K562 (cell line): Measurements from ENCODE around the genes C10orf120 and FAM24B.

GRCh38 chr10:122162778-122163369 is 108.2 kb upstream of the BTBD16 start:
- RAMPAGE, long total RNA: no peak
- RRBS: 9% methylated on average over 3 of the region's 26 CpGs
PRO-cap:
- standard: no peak
- CoPRO, capped RNA only, 2 experiments: no peak in any of the 2 experiments
- CoPRO, capped and uncapped RNA, 2 experiments: no peak in any of the 2 experiments
- CoPRO, uncapped RNA only, 2 experiments: no peak in any of the 2 experiments
CAGE:
- cytosol, long polyA plus RNA: no peak
- long polyA plus RNA: no peak
- nucleolus, long total RNA: no peak
- nucleus, long polyA plus RNA: no peak

- RAMPAGE, long total RNA: no peak
- RRBS: no CpG with 5 or more reads among the region's 7 CpGs
PRO-cap:
- standard: no peak
- CoPRO, capped RNA only, 2 experiments: no peak in any of the 2 experiments
- CoPRO, capped and uncapped RNA, 2 experiments: no peak in any of the 2 experiments
- CoPRO, uncapped RNA only, 2 experiments: no peak in any of the 2 experiments
CAGE:
- cytosol, long polyA plus RNA: no peak
- long polyA plus RNA: no peak
- nucleolus, long total RNA: no peak
- nucleus, long polyA plus RNA: no peak
Observed at GRCh38 chr10:122412327-122413108, 38.0 kb downstream of the PLEKHA1 start.

GRCh38 chr10:122532824-122533266 is 27.7 kb upstream of the DMBT1 start:
- RAMPAGE, long total RNA: no peak
- RRBS: no CpG with 5 or more reads among the region's 3 CpGs
PRO-cap:
- standard: no peak
- CoPRO, capped RNA only, 2 experiments: no peak in any of the 2 experiments
- CoPRO, capped and uncapped RNA, 2 experiments: no peak in any of the 2 experiments
- CoPRO, uncapped RNA only, 2 experiments: no peak in any of the 2 experiments
CAGE:
- cytosol, long polyA plus RNA: no peak
- long polyA plus RNA: no peak
- nucleolus, long total RNA: no peak
- nucleus, long polyA plus RNA: no peak

DNA sequence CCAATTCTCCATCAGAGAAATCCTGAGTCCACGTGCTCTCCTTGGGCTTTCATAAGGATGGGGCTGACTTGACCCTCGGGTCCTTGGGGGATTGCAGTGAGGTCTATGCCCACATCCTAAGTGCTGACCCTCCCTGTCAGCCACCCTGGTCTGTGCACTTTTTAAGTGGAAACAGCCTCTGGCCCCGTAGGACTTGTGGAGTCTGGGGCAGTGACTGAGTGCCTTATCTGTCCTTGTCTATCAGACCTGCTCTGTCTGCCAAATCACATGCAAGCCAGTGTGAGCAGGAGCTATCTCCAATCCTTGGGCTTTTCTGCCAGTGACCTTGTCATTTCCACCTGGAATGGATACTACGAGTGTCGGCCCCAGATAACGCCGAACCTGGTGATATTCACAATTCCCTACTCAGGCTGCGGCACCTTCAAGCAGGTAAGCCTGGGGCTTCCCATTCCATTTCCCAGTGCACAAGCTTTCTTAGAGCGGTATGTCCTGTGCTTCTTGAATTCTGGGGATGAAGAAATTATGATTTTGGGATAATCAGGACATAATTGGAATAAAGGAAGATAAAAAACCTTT is 35.7 kb upstream of the SPADH start:
- RAMPAGE, long total RNA: no peak
- RRBS: no CpG with 5 or more reads among the region's 9 CpGs
PRO-cap:
- standard: no peak
- CoPRO, capped RNA only, 2 experiments: no peak in any of the 2 experiments
- CoPRO, capped and uncapped RNA, 2 experiments: no peak in any of the 2 experiments
- CoPRO, uncapped RNA only, 2 experiments: no peak in any of the 2 experiments
CAGE:
- cytosol, long polyA plus RNA: no peak
- long polyA plus RNA: no peak
- nucleolus, long total RNA: no peak
- nucleus, long polyA plus RNA: no peak

- RAMPAGE, long total RNA: no peak
- RRBS: no CpG with 5 or more reads among the region's 7 CpGs
PRO-cap:
- standard: no peak
- CoPRO, capped RNA only, 2 experiments: no peak in any of the 2 experiments
- CoPRO, capped and uncapped RNA, 2 experiments: no peak in any of the 2 experiments
- CoPRO, uncapped RNA only, 2 experiments: no peak in any of the 2 experiments
CAGE:
- cytosol, long polyA plus RNA: no peak
- long polyA plus RNA: no peak
- nucleolus, long total RNA: no peak
- nucleus, long polyA plus RNA: no peak
Observed at GRCh38 chr10:122699617-122700171, at the start of gene C10orf120. TSS of gene C10orf120 (minus strand) at chr10:122699846.

- RAMPAGE, long total RNA: start-site peak on the minus strand at chr10:122879540-122879613, 182 and 140 reads in 2 replicates
- RRBS: 2% methylated on average over 27 of the region's 88 CpGs
PRO-cap:
- standard: bidirectional peak, plus-strand start at chr10:122879750, minus-strand start at chr10:122879558; bidirectional peak, plus-strand start at chr10:122879971, minus-strand start at chr10:122879962
- CoPRO, capped RNA only, 2 experiments: peak in 2 of 2 experiments; most common plus-strand start chr10:122880000 (in 2); most common minus-strand start chr10:122879558 (in 2)
- CoPRO, capped and uncapped RNA, 2 experiments: peak in 2 of 2 experiments; most common plus-strand start chr10:122879691 (in 1); most common minus-strand start chr10:122879558 (in 2)
- CoPRO, uncapped RNA only, 2 experiments: no peak in any of the 2 experiments
CAGE:
- cytosol, long polyA plus RNA: start-site peak on the minus strand at chr10:122879504-122879588, 218 and 164 reads in 2 replicates
- long polyA plus RNA: no peak
- nucleolus, long total RNA: no peak
- nucleus, long polyA plus RNA: no peak
Observed at GRCh38 chr10:122879471-122880406, at the start of gene FAM24B. TSS of gene FAM24B (minus strand) at chr10:122879581.

- RAMPAGE, long total RNA: no peak
- RRBS: 96% methylated on average over 17 of the region's 52 CpGs
PRO-cap:
- standard: no peak
- CoPRO, capped RNA only, 2 experiments: no peak in any of the 2 experiments
- CoPRO, capped and uncapped RNA, 2 experiments: no peak in any of the 2 experiments
- CoPRO, uncapped RNA only, 2 experiments: no peak in any of the 2 experiments
CAGE:
- cytosol, long polyA plus RNA: no peak
- long polyA plus RNA: no peak
- nucleolus, long total RNA: no peak
- nucleus, long polyA plus RNA: no peak
Observed at GRCh38 chr10:123149788-123150470, 2.0 kb downstream of the HMX2 start.

DNA sequence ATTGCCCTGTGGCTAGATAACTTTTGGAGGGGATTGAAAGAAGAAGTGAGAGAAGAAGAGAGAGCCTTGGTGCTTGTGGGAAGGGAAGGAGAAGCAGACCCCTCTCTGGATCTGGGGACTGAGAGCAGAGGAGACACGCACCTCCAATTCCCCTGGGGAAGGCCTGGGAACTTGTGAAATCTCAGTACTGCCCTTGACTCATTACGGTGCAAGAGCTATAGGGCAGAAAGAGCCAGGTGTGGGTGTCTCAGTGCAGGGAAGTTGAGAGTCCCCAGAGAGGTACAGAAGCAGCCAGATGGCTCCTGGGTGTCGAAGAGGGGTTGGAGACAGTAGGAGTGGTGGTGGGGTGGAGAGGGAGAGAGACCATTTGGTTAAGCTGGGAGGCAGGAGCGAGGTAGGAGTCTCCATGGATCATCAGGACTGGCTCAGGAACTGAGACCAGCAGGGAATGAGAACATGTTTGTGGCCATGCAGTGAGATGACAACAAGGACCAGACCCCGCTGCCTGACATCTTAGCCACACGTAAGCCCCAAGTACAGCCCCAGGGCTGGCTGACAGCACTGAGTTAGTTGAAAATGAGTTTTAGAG is 238.1 kb downstream of the BUB3 start:
- RAMPAGE, long total RNA: no peak
- RRBS: no CpG with 5 or more reads among the region's 6 CpGs
PRO-cap:
- standard: no peak
- CoPRO, capped RNA only, 2 experiments: no peak in any of the 2 experiments
- CoPRO, capped and uncapped RNA, 2 experiments: no peak in any of the 2 experiments
- CoPRO, uncapped RNA only, 2 experiments: no peak in any of the 2 experiments
CAGE:
- cytosol, long polyA plus RNA: no peak
- long polyA plus RNA: no peak
- nucleolus, long total RNA: no peak
- nucleus, long polyA plus RNA: no peak

GRCh38 chr10:123807373-123807904 is 84.2 kb downstream of the CPXM2 start:
- RAMPAGE, long total RNA: no peak
- RRBS: no CpG with 5 or more reads among the region's 3 CpGs
PRO-cap:
- standard: no peak
- CoPRO, capped RNA only, 2 experiments: no peak in any of the 2 experiments
- CoPRO, capped and uncapped RNA, 2 experiments: no peak in any of the 2 experiments
- CoPRO, uncapped RNA only, 2 experiments: no peak in any of the 2 experiments
CAGE:
- cytosol, long polyA plus RNA: no peak
- long polyA plus RNA: no peak
- nucleolus, long total RNA: no peak
- nucleus, long polyA plus RNA: no peak

DNA sequence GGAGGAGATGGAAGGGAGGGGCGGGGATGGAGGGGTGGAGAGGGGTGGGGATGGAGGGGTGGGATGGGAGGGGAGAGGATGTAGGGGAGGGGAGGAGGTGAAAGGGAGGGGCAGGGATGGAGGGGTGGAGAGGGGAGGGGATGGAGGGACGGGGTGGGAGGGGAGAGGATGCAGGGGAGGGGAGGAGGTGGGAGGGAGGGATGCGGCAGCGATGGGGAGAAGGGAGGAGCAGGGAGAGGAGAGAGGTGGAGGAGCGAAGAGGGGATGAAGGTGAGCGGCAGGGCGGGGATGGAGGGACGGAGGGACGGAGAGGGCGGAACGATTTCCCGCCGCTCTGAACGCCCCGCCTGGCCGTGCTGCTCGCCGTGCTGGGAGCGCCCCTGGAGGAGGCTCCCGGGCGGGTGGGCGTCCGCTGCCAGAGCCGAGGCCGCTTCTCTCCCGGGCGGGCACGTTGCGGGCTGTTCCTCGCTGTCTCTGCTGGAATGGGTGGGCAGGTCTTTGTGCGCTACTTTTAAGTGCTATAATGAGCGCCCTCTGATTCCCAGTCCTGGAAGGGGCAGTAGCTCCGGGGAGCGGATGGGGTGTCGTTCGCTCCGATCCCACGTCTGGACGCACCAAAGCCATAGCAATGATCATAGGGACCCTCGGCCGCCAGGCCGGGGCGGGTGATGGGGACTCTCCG is 80.9 kb upstream of the CPXM2 start:
- RAMPAGE, long total RNA: no peak
- RRBS: 37% methylated on average over 12 of the region's 44 CpGs
PRO-cap:
- standard: no peak
- CoPRO, capped RNA only, 2 experiments: no peak in any of the 2 experiments
- CoPRO, capped and uncapped RNA, 2 experiments: no peak in any of the 2 experiments
- CoPRO, uncapped RNA only, 2 experiments: no peak in any of the 2 experiments
CAGE:
- cytosol, long polyA plus RNA: no peak
- long polyA plus RNA: no peak
- nucleolus, long total RNA: no peak
- nucleus, long polyA plus RNA: no peak

DNA sequence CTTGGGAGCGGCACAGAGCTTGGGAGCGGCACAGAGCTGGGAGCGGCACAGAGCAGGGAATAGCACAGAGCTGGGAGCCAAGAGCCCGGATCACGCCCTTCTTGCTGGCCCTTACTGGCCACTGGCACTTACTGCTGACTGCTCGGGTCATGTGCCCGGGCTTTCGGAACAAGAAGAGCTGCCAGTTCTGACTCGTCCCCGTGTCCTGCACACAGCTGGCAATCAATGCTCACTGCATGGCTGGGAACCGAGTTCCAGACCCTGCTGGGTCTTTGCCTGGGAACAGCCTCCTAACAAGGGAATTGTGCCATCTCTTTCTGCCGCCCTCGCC is 49.3 kb downstream of the CHST15 start:
- RAMPAGE, long total RNA: no peak
- RRBS: 9% methylated on average over 4 of the region's 13 CpGs
PRO-cap:
- standard: no peak
- CoPRO, capped RNA only, 2 experiments: no peak in any of the 2 experiments
- CoPRO, capped and uncapped RNA, 2 experiments: no peak in any of the 2 experiments
- CoPRO, uncapped RNA only, 2 experiments: no peak in any of the 2 experiments
CAGE:
- cytosol, long polyA plus RNA: no peak
- long polyA plus RNA: no peak
- nucleolus, long total RNA: no peak
- nucleus, long polyA plus RNA: no peak

- RAMPAGE, long total RNA: no peak
- RRBS: no CpG with 5 or more reads among the region's 37 CpGs
PRO-cap:
- standard: no peak
- CoPRO, capped RNA only, 2 experiments: no peak in any of the 2 experiments
- CoPRO, capped and uncapped RNA, 2 experiments: no peak in any of the 2 experiments
- CoPRO, uncapped RNA only, 2 experiments: no peak in any of the 2 experiments
CAGE:
- cytosol, long polyA plus RNA: no peak
- long polyA plus RNA: no peak
- nucleolus, long total RNA: no peak
- nucleus, long polyA plus RNA: no peak
Observed at GRCh38 chr10:124044496-124045324, 48.7 kb downstream of the CHST15 start.

- RAMPAGE, long total RNA: no peak
- RRBS: 26% methylated on average over 51 of the region's 114 CpGs
PRO-cap:
- standard: no peak
- CoPRO, capped RNA only, 2 experiments: no peak in any of the 2 experiments
- CoPRO, capped and uncapped RNA, 2 experiments: peak in 1 of 2 experiments; most common plus-strand start chr10:124092843 (in 1)
- CoPRO, uncapped RNA only, 2 experiments: no peak in any of the 2 experiments
CAGE:
- cytosol, long polyA plus RNA: no peak
- long polyA plus RNA: no peak
- nucleolus, long total RNA: no peak
- nucleus, long polyA plus RNA: no peak
Observed at GRCh38 chr10:124092160-124093149, 943 bp downstream of the CHST15 start.

- RAMPAGE, long total RNA: no peak
- RRBS: no CpG with 5 or more reads among the region's 42 CpGs
PRO-cap:
- standard: no peak
- CoPRO, capped RNA only, 2 experiments: no peak in any of the 2 experiments
- CoPRO, capped and uncapped RNA, 2 experiments: no peak in any of the 2 experiments
- CoPRO, uncapped RNA only, 2 experiments: no peak in any of the 2 experiments
CAGE:
- cytosol, long polyA plus RNA: no peak
- long polyA plus RNA: no peak
- nucleolus, long total RNA: no peak
- nucleus, long polyA plus RNA: no peak
Observed at GRCh38 chr10:124094009-124094942, 878 bp upstream of the CHST15 start.

DNA sequence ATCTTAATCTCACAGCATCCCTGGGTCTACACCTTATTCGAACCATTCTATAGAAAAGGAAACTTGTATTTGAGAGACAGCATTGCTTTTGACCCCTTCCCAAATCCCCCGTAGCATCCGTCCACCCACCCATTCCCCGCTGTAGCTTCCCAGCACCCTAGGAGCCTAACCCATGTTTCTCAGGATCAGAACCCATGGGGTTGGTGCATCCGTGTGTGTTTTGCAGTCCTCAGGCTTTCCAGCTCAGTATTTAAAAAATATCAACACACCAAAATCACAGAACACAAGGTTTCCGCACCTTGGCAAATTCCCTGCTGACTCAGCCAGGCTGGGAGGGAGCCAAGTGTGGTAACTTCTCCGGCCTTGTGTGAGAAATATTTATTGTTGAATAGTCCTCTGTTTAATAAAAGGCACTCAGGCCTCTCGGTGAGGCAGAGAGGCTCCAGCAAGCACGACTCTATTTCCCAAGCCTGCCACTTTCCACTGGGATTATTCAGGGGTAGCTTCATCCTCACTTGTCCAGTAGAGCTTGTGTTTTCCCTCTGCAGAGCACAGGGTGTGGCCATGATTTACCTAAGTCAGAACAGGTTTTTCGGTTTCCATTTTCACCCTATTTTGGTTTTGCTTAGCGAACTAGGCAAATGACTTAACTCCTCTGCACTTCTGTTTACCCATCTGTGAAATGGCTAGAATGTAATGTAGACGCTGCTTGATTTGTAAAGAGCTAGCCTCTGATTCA is 12.8 kb upstream of the CHST15 start:
- RAMPAGE, long total RNA: no peak
- RRBS: no CpG with 5 or more reads among the region's 12 CpGs
PRO-cap:
- standard: no peak
- CoPRO, capped RNA only, 2 experiments: no peak in any of the 2 experiments
- CoPRO, capped and uncapped RNA, 2 experiments: no peak in any of the 2 experiments
- CoPRO, uncapped RNA only, 2 experiments: no peak in any of the 2 experiments
CAGE:
- cytosol, long polyA plus RNA: no peak
- long polyA plus RNA: no peak
- nucleolus, long total RNA: no peak
- nucleus, long polyA plus RNA: no peak

GRCh38 chr10:124521349-124521860 is 59.8 kb downstream of the LHPP start:
- RAMPAGE, long total RNA: no peak
- RRBS: no CpG with 5 or more reads among the region's 14 CpGs
PRO-cap:
- standard: no peak
- CoPRO, capped RNA only, 2 experiments: no peak in any of the 2 experiments
- CoPRO, capped and uncapped RNA, 2 experiments: no peak in any of the 2 experiments
- CoPRO, uncapped RNA only, 2 experiments: no peak in any of the 2 experiments
CAGE:
- cytosol, long polyA plus RNA: no peak
- long polyA plus RNA: no peak
- nucleolus, long total RNA: no peak
- nucleus, long polyA plus RNA: no peak

DNA sequence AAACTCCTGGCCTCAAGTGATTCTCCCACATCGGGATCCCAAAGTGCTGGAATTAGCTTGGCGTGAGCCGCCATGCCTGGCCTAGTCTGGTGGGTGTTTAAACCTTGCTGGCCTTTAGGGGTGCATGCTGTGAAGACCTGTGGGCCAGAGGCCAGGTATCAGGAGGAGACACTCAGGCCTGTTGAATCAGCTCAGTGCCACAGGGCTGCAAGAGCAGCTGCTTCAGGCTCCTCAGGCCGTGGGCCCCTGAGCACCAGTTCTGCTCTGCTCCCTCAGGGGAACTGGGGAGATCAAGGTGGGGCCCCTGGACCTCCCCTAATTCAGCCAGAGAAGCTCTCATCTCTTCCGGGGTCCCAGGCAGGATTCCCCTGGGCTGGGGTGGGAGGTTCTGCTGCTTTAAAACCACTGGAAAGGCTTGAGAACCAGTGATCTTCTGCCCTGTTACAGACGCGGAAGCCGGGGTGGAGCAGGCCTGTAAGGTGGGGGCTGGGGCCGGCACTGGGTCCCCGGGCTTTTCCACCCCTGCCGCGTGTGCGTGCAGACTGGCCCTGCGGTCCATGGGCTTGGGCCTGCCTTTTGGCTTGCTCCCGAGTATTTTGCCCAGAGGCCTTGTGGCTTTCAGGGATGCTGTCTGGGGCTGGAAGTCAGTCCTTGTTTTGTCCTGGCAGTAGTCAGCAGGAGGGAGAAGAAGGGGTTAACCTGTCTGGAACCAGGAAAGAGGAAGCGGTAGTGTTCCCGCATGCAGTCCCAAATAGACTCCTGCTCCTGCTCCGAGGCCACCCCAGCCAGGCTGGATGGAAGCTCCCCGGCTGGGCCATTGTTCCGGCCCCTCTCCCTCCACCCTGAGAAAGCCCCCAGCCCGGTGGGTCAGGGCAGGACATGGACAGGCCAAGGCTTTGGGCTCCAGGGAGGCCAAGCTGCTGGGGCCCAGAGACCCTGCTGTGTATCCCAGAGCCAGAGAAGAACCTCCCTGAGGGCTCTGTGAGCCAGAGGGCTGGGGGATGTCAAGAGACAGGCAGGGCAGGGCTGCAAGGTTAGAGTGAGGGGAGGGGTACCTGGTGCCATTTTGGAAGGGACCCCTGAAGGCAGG is 74.3 kb downstream of the LHPP start:
- RAMPAGE, long total RNA: no peak
- RRBS: 70% methylated on average over 1 of the region's 21 CpGs
PRO-cap:
- standard: no peak
- CoPRO, capped RNA only, 2 experiments: no peak in any of the 2 experiments
- CoPRO, capped and uncapped RNA, 2 experiments: no peak in any of the 2 experiments
- CoPRO, uncapped RNA only, 2 experiments: no peak in any of the 2 experiments
CAGE:
- cytosol, long polyA plus RNA: no peak
- long polyA plus RNA: no peak
- nucleolus, long total RNA: no peak
- nucleus, long polyA plus RNA: no peak